Camera-type eye (tissue), 1 donor: ENCODE measurements around a stretch of chr20.

DNA sequence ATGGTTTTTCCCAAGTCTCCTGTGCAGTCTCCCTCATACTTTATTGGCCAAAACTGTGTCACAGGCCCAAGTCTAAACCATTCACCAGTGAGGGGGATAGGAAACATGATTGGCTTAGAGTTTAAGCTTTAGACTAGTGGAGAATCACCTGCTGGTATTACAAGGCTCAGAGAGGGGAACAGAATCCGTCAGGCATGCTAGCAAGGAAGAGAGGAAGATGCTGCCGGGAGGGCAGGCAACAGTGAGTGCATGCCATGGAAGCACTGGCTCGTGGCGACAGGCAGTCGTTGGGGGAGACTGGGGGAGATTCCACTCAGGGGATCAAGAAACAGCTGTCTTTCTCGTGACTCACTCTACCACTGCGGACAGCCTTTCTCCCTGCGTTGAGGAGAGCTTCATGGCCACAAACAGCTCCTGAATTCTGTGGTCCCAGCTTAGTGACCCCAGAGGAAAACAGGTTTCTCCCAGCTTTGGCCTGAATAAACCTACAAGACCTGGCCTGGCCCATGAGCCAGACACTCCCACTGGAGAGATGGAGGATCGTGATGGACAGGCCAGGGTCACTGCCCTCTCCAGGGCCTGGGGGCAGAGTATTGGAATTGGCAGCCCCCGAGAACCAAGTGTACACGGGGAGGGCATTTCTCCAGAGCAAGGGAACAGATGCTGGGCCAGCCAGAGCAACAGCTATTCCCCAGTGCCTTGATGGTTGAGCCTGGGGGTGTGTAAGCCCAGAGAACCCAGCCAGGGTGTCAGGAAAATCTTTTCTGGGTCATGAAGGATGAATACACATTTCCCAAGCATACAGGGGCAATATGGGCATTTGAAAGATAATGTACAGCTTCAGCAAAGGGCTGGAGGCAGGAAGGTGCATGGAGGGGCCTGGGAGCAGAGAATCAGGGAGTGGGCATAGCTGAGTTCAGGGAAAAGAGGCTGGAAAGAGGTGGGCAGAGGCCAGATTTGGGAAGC, 4.5 kb downstream of the MCTS2 start:
- RAMPAGE, long total RNA, result no peak

- RAMPAGE, long total RNA, result no peak
Observed at GRCh38 chr20:31587284-31588493, 17.4 kb upstream of the ID1 start.

GRCh38 chr20:31606415-31606765, 1.3 kb downstream of the ID1 start:
- RAMPAGE, long total RNA, result no peak

DNA sequence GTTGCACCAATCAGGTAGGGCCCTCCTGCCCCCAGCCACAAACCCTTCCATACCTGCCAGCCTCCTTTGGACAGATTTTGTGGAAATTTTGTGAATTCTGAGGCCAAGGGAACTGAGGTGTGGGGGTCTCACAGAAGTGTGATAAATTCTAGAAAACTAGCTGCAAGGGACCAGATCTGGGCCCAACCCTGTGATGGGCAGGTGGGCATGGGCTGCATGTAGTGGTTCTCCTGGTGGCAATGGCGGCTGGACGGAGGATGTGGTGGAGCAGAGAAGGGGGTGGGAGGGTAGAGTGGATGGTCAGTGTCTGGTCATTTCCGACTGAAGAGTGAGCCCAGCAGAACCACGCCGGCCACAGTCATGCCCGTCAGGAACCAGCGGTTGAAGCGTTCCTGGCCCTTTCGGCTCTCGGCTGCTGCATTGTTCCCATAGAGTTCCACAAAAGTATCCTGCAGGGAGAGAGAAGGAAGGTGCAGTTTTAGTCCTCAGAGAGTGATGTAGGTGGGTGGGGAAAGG, 28.0 kb downstream of the COX4I2 start:
- RAMPAGE, long total RNA, result no peak

GRCh38 chr20:31675629-31676352, 38.1 kb downstream of the COX4I2 start:
- RAMPAGE, long total RNA, result no peak

DNA sequence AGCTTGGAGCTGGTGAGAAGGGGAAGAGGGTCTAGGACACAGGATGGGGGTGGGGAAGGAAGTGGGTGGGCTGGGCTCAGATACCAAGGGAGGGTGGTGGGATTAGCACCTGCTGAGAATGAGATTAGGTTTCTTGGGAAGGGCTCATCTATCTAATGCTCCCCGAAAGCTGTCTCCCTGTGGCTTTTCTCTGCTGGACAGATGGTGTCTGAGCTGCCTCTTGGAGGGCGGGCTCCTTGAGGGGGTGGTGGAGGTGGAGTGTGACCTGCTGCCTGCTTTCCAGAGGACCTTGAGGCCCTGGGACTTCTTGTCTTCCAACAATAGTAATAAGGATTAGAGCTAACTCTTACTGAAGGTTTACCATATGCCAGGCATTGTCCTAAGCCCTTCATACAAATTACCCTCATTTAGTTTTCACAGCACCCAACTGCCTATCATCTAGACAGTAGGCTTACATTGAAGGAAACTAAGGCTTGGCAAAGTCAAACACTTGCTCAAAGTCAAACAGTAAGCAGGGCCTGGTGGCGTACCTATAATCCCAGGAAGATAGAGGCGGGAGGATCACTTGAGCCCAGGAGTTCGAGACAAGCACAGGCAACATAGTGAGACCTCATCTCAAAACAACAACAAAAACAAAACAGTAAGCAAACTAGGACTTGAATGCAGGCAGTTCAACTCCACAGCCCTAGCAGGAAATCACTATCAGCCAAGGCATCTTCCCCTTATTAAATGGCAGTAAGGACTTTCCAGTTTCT, 28.2 kb downstream of the BCL2L1 start:
- RAMPAGE, long total RNA, result no peak

DNA sequence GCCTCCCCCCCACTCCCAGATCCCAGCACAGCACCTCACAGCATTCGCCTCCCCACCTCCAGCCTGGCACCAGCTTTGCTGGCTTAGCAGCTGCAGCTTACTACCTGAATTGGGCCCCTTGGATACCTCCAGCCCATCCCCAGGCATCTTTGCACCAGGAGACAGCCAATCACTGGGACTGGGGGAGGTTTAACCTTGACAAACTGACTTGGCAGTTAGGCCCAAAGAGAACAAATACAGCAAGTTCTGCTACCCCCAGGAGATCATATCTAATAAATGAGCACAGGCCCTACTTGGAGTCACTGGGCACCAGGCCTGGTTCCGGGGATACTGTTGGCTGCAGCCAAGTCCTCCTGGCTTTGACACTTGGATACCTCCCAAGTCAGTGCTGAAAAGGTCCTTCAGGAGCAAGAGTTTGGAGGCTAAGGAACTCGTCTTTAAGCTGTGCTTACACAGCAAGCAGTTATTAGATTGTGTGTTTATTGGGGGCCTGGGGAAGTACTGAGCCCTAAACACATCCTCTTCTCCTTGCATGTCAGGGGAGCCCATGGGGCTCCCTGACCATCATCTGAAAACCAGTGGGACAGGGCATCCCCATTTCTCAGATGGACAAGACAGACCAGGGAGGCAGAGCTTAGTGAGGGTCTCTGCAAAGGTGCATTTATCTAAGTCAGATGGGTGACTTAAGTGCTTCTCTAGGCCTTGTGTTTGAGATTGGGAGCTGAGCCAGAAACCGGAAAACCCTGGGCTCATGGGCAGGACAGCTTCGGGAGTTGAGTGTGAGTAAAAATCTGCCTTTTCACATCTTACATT, 8.6 kb downstream of the PDRG1 start:
- RAMPAGE, long total RNA, result no peak

GRCh38 chr20:31945143-31945863, 6.5 kb downstream of the PDRG1 start:
- RAMPAGE, long total RNA, result no peak

- RAMPAGE, long total RNA, result no peak
Observed at GRCh38 chr20:32010577-32011297, 499 bp downstream of the CCM2L start.

DNA sequence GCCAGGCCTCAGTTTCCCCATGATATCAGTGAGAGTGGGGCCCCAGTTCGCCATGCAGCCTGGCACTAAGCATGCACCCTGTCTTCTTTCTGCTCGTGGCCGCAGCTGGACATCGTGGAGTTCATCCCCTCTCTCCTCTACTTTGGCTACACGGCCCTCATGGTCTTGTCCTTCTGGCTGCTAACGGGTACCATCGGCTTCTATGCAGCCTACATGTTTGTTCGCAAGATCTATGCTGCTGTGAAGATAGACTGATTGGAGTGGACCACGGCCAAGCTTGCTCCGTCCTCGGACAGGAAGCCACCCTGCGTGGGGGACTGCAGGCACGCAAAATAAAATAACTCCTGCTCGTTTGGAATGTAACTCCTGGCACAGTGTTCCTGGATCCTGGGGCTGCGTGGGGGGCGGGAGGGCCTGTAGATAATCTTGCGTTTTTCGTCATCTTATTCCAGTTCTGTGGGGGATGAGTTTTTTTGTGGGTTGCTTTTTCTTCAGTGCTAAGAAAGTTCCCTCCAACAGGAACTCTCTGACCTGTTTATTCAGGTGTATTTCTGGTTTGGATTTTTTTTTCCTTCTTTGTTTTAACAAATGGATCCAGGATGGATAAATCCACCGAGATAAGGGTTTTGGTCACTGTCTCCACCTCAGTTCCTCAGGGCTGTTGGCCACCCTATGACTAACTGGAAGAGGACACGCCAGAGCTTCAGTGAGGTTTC, 42.2 kb downstream of the PLAGL2 start:
- RAMPAGE, long total RNA, result no peak

GRCh38 chr20:32189242-32190035, 18.1 kb downstream of the PLAGL2 start:
- RAMPAGE, long total RNA, result no peak

- RAMPAGE, long total RNA, result no peak
Observed at GRCh38 chr20:32190839-32191517, 16.6 kb downstream of the PLAGL2 start.

GRCh38 chr20:32249345-32249752, 28.1 kb upstream of the KIF3B start:
- RAMPAGE, long total RNA, result no peak

DNA sequence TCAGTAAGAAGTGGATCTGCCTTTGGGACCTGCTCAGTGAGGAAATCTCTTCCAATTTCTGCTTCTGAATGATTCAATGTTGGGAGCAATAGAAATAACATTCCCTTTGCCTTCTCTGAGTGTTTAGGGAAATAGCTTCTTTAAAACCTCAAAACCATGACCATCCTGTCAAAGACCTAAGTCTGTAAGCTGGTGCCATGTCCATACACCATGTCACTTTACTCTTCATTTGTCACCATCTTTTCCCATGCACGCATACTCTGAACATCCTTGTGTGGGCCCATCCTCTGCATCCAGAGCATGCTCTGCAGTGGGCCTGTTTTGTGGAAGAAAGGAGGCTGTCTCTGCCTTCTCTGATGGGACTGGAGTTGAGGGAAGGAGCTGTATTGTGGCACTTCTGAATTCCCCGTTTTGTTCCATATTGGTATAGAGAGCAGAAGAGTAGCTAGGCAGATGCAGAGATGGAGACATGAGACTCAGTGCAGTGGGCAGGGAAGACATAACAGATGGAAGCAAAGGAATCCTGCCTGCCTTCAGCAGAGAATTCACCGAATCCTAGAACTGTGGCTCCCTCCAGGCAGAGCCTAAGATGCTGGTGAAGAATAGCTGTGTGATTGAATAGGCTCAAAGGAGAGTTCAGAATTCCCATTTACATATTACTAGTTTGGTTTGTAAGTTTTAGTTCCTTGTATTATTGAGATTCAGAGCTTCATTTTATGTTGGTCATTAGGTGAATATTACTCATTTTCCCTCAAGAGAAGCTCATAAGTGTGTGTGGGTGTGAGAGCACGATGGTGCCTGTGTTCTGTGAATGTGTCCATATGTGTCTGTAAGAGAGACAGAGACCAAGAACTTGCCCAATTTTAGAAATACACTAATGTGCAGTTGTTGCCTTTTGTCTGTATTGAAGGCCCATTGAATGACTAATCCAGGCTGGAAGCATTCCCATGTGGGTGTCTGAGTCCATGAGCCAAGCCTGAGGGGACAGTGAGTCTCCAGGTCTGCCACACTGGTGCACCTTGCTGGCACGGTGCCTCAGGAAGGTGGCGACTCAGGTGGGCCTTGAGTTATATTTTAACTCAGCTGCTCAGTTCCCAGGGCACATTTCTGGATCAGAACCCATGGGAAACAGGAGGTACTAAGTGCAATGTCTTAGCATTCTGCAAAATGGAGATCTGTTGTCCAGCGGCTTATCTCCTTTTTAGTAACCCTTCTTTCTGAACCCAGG, 25.8 kb upstream of the ASXL1 start:
- RAMPAGE, long total RNA, result no peak

DNA sequence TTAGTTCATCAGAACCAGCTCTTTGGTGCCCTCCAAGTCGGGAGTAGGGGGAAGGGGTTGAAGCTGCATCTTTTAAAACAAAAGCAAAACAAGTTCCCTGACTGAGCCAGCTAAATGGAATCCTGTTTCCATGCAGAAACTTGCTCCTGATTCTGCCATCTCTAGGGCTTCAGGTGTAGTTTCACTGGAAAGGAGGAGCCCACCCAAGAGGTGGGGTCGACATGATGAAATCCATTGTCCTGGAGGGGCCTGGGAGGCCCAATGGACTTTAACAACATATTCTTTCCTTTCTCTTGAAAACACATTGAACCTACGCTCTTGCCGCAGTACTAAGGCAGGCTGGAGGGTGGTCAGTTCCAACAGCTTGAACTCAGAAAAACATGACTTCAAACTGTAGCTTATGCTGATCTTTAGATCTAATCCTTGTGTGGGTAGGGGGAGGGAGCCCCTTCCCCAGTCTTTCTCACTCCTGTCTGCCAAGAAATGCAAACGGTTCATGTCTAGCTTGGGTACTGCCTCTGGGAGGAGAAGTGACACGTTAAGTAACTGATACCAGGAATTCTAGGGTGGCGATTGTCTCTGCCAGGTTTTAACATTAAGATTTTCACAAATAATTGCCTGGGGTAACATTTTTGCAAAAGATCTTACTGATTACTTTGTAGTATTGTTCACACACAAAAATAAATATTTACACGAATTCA, 86.9 kb downstream of the ASXL1 start:
- RAMPAGE, long total RNA, result no peak

- RAMPAGE, long total RNA, result no peak
Observed at GRCh38 chr20:32452005-32452437, 93.9 kb downstream of the ASXL1 start.

DNA sequence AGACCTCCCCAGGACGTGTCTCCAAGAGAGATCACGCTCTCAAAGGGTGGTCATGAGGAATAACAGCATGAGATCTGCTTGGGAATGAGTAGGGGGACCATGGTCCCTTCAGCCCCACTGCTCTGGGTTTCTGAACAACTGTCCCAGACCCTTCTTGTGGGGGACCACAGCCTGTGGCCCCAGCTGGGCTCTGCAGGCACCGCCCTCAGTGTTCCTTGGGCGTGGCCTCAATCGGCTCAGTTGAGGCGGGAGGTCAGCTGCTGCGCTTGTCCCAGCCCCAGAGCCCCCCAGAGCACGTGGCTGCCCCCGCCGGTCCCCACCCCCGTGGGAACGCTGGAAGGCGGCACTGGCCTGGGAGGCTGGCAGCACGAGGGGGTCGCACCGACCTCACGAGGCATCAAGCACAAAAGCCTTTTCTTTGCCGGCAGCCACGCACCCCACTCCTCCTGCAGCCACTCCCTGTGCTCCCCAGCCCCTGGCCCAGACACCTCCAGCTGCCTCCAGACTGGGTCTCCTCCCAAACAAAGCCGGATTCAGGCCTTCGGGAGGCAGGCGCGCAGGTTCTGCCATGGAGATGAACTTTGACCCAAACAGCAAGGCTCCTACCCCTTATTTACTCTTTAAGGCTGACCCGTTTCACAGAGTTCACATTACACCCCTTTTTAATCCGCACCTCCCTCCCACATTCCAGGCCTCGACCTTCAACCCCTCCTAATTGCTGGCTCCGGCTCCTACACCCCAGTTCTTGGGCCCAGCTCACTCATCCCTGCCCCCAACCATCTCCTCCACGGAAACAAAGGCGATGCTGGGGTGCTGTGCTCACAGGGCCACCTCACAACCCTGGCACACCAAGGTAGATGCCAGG, 111.8 kb downstream of the NOL4L start:
- RAMPAGE, long total RNA, result no peak

GRCh38 chr20:32474504-32475022, 110.6 kb downstream of the NOL4L start:
- RAMPAGE, long total RNA, result no peak

DNA sequence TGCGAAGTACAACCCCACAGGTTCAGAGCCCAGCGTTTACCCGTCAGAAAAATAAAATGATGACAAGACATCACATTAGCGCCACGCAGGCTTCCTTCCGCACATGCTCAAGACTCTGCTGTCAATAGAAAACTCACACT, 99.9 kb downstream of the NOL4L start:
- RAMPAGE, long total RNA, result no peak

DNA sequence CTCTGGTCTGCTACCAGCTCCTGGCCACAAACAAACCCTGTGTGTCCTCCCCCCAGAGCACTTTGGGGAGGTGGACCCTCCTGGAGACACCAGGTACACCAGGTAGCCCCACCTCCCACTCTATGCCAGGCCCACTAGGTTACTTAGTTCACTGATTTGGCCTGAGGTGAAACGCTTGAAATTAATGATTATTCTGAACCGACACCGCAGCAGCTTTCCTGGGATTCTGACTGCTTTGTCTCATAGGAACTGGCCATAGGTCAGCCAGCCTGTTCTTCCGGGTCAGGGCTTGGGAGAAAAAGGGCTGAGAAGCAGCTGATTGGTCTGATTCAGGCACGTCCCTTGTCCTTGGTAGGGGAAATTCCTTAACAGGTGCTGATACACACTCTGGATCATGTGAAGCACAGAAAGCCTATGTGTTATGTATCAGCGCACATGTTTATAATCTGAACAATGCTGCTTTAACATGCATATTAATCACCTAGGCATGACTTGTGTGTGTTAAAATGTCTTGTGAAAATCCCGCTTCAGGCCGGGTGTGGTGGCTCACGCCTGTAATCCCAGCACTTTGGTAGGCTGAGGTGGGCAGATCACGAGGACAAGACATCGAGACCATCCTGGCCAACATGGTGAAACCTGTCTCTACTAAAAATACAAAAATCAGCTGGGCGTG, 15.5 kb downstream of the DNMT3B start:
- RAMPAGE, long total RNA, result no peak